HEK293 (cell line): ENCODE measurements around the gene NKAIN1.

DNA sequence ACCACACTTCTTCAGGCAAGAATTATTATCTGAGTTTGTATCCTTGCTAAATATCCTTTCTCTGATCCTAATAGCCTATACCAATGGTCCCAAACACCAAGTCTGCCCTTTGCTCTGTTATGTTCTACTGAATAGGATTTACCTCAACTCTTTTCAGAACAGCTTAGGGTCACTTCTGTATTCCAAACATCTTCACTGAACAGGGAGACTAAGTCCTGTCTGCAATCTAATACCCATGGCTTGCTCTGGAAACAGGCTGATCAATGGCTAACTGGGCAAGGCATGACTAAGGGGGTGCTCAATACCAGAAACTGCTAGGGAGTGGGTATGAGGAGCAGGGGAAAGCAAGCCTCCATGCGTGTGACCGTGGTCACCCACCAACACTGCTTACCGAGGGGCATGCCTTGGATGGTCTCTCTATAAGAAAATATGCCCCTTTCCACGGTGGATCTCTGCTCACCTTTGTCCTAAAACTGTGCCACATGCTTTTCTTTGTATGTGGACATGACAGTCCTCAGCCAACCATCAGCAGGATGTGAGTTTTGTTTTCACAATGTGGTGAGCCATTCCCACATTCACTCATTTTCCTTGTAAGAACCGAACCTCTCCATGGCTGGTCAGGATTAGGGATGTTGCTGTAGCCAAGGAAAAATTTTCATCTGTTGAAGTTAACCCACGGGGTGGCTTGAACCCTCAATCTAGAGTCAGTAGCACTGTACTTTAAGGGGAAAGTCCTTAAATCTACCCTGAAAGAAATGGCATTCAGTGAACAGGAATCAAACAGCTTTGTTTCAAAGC, 16.1 kb downstream of the SRSF4 start:
- PRO-cap: no peak
- RRBS, 2 experiments: no CpG with 5 or more reads among the region's 6 CpGs

DNA sequence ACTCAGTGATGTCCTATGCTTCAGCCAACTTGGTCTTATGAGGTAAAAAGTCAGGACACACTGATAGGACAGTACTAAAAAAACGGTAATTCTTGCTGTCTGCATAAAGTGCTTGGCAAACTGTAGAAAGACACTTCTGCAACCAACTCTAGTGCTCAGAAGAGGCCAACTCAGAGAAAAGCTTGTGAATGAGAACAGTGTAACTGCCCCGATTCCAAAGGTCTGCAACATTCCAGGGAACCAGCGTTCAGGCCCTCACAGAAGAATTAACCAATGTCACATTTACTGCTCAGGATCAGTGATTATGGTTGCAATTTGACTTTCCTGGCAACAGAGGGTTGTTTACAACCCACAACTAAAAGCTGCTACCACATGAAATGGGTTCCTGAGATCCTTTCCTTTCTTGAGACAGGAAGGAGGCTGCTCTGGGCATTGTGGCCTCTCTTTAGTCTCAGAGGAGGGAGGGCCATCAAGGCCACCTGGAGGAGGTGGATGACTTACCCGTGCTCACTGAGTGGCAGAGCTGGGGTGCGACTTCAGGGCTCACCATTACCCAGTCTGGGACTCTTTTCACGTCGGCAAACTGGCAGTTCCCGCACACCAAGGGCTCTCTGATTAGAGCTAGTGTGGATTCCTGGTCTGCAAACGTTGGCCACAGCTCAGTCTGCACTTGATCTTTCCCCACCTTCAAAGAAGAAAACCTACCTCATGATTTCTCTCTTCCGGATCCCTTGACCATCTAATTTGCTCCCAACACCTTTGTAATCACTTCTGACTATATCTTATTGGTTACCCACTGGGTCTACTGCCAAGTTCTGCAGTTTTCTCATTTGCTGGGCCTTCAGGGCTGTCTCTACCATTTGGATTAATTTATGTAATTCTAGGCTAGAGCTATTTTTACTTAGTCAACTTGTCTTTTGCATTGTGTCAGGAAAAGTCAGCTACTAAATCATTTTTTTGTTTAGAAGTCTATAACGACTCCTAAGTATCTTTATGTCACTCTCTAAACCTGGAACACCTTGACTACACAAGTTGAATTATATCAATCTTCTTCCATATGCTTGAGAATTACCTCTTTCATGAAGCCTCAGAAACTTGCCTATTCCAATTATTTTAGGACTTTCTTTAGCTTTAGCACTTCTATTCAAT, 15.1 kb downstream of the SRSF4 start:
- PRO-cap: no peak
- RRBS, 2 experiments: no CpG with 5 or more reads among the region's 11 CpGs

GRCh38 chr1:29170360-29171314, 11.1 kb downstream of the SRSF4 start:
- PRO-cap: no peak
- RRBS, 2 experiments: no CpG with 5 or more reads among the region's 6 CpGs

DNA sequence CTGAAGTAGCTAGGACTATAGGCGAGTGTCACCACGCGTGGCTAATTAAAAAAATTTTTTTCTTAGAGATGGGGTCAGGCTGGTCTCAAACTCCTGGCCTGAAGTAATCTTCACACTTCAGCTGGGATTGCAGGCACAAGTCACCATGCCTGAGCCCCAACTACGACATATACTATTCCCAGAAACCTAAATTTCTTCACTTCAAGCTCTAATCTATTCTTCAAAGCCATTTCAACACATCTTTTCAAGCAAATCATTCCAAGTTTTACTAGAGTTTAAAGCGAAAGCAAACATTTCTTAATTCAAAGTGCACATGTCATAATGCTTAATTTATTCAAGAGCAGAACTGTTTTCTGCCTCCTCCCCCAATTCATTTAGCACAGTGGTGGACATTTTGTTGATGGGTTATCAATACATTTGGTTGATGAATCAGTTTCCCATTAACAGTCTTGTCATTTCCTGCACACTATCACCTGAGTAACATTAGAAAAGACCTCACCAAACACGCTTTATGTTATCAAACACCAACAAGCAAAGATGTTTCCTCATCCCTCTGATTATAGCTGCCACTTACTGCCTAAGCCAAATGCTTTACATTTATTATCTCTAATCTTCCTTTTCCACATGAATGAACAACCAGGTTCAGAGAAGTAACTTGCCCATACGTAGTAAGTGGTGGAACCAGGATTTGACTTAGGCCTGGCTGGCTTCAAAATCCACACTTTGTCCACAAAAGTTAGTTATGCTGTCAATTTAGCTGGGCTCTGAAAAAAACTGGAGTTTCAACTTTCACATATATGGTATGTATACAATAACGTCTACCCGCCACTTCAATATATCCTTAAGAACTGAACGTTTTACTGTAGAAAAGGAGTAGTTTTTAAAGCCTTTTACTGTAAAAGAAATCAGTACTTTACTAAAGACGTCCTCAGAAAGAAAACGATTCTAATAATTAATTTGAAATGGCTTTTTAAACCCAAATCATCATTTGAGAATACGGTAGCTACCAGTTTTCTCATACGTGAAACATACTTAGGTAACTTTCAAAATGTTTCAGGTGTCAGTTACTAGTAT, 1.9 kb downstream of the SRSF4 start:
- PRO-cap: no peak
- RRBS, 2 experiments: no CpG with 5 or more reads among the region's 14 CpGs

GRCh38 chr1:30009854-30010349, 713.5 kb downstream of the MATN1 start:
- PRO-cap: no peak
- RRBS, 2 experiments: no CpG with 5 or more reads among the region's 6 CpGs

- PRO-cap: no peak
- RRBS, 2 experiments: no CpG with 5 or more reads among the region's 21 CpGs
Measured at GRCh38 chr1:30725414-30726388, 2.3 kb upstream of the MATN1 start.

DNA sequence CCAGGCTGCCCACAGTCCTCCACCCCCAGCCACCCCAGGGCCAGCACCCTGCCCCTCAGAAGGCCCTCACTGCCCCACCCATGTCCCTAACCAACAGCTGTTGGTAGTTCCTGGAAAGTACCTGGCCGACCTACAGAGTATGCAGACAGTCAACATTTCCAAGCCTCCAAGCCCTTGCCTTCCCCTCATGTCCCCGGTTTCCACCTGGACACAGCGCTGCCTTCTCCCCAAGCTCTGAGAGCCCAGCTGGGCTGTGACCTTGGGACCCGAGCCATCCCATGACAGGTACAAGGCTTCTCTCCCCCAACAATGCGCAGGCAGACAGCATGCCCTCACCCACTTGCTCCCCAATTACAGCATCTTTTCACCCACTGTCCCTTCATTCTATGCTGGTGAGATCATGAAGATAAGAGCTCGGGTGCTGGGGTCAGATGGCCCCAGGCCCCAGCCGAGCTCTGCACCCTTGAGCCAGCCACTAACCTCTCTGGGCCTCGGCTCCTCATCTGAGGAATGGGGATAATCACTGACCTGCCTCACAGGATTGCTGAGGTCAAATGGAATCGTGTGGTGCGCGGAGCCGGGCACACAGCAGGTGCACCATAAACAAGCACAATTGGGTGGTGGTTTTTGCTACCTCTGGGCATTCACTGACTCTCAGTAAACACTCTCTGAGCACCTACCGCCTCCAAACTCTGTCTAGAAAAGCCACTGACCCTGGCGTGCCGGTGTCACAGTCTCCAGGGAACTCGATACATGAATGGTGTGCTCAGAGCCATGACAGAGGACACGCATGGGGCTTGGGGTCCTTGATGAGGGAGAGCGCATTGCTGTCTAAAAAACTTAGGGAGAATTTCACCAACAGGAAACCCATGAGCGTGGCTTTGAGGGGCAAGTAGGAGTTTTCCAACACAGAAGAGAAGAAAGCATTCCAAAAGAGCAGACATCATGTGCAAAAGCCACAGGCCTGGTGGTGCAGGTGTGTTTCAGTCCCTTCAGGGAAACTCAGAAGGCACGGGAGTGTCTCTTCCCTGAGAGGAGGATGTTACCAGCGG, 11.0 kb downstream of the LAPTM5 start:
- PRO-cap: no peak
- RRBS, 2 experiments: no CpG with 5 or more reads among the region's 21 CpGs

- PRO-cap: no peak
- RRBS, 2 experiments: no CpG with 5 or more reads among the region's 9 CpGs
Measured at GRCh38 chr1:30749074-30749444, 8.5 kb downstream of the LAPTM5 start.

DNA sequence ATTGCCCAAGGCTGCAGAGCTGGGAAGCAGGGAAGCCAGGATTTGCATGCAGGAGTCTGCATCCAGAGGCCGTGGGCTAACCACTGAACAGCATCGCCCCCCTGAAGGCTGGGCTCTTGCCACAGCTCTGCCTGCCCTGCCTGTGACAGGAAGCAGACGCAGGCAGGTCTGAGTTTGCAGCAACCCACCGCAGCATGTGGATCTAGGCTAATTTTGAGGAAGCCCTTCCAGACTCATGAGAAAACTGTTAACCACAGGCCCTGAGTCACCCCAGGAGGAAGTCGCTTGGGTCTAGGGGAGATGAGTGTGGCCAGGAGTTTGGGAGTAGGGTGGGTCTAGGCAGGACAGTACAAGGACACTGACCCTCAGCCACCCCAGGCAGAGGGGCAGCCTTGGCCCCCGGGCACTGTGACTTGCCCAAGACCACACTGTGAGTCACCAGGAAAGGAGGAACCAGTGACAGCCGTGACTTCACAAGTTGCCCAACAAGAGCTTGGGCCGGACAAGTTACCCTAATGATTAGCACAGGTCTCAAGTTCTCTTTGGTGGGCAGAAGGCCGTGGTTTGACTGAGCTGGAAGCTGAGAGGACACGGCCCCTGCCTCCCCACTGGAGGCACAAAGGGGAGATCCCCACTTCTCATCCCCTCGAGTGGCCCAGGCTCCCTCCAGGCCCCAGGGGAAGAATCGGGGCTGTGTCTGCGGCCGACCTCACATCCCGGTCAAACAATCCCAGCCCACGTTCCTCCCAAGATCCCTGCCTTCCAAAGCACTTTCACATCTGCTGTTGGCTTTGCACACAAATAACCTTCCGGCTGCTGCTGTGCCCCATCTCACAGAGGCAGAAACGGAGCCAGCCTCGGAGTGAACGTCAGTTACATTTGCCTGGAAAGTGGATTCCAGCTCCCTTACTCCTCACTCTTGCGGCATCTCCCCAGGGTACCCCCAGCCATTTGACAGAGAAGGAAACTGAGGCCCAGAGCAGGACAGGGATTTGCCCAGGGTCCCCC, 736 bp downstream of the LAPTM5 start:
- PRO-cap: no peak
- RRBS, 2 experiments: 79 to 87% methylated on average over 5 of the region's 21 CpGs

GRCh38 chr1:30823063-30823550, 65.5 kb upstream of the LAPTM5 start:
- PRO-cap: no peak
- RRBS, 2 experiments: no CpG with 5 or more reads among the region's 6 CpGs

DNA sequence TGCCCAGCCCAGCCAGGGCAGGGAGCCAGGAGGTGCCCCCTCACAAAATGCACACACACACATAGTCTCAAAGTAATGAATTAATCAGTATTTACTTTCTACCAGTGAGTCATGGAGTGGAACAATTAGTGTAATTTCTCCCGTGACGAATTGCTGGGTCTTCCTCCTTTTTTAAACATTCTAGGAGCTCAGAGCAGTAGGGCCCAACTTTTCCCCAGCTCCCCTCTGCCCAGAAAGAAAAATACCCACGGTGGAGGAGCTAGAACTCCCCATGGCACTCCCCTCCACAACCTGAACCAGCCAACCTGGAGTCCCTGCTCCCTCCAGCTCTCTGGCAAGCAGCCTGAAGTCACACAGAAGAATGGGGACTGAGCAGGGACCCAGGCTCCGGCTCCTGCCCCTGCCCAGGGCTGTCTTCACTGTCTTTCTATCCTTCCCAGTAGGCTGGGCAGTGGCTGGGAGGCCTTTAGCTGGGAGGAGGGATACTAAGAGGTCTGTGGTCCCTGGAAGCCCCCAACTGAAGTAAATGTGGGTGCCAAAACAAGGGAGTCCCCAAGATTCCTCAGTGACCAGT, 29.2 kb downstream of the SDC3 start:
- PRO-cap: no peak
- RRBS, 2 experiments: no CpG with 5 or more reads among the region's 4 CpGs

GRCh38 chr1:30911152-30911546, 2.6 kb upstream of the SDC3 start:
- PRO-cap: no peak
- RRBS, 2 experiments: no CpG with 5 or more reads among the region's 4 CpGs

DNA sequence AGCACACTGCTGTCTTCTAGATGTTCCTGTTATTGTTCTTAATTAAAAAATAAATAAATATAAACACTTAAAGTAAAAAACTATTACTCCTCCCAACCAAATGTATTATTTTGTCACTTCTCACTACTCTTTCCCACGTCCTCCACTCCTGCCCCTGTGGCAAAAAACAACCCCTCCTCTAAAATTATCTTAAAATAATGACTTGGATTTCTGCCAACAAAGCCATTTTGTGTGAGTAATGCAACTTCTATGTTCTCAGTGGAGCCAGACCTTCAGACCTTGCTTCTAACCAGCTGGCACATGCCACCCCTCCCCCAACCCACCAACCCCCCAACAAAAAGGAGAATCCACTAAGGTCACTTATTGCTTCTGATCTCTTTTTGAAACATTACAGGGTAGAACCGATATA, 58.1 kb upstream of the SDC3 start:
- PRO-cap: no peak
- RRBS, 2 experiments: no CpG with 5 or more reads among the region's 2 CpGs

- PRO-cap: bidirectional peak, plus-strand start at chr1:31065293, minus-strand start at chr1:31065286; bidirectional peak, plus-strand start at chr1:31065449, minus-strand start at chr1:31065418
- RRBS, 2 experiments: no CpG with 5 or more reads among the region's 24 CpGs
Measured at GRCh38 chr1:31064894-31065488, 526 bp downstream of the PUM1 start.

- PRO-cap: no peak
- RRBS, 2 experiments: no CpG with 5 or more reads among the region's 8 CpGs
Measured at GRCh38 chr1:31102474-31103185, 37.1 kb upstream of the PUM1 start.

GRCh38 chr1:31154447-31155215, 85.1 kb downstream of the NKAIN1 start:
- PRO-cap: bidirectional peak, plus-strand start at chr1:31155104, minus-strand start at chr1:31154945
- RRBS, 2 experiments: 2 to 3% methylated on average over 13 to 14 of the region's 56 CpGs

- PRO-cap: bidirectional peak, plus-strand start at chr1:31239812, minus-strand start at chr1:31239776; bidirectional peak, plus-strand start at chr1:31240035, minus-strand start at chr1:31239952
- RRBS, 2 experiments: under 1 to 1% methylated on average over 12 to 17 of the region's 66 CpGs
Measured at GRCh38 chr1:31239637-31240488, at the start of gene NKAIN1. Gene NKAIN1, minus strand, starts transcription at chr1:31239887.

GRCh38 chr1:31327302-31327755, 30.5 kb downstream of the ZCCHC17 start:
- PRO-cap: no peak
- RRBS, 2 experiments: no CpG with 5 or more reads among the region's 3 CpGs

DNA sequence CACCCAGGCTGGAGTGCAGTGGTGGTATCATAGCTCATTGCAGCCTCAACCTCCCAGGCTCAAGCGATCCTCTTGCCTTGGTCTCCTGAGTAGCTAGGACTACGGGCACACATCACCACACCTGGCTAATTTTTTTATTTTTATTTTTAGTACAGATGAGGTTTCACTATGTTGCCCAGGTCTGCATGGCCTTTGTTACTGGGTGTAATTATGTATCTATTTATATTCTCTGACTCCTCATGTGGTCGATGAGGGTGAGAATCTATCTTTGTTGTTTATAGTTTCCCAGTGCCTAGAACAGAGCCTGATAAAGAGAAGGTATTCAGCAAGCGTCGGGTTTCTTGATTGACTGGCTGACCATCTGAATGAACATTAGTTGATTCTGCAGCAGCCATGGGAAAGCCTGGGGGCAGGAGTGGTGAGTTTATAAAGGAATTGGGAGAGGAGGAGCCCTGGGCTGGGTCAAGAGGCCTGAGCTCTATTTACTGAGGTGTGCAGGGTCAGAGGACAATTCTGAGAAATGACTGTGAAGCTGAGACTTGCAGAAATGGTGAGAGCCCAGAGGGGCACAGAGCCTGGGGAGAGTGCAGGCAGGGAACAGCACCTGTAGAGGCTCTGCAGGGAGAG, 28.6 kb downstream of the SERINC2 start:
- PRO-cap: no peak
- RRBS, 2 experiments: no CpG with 5 or more reads among the region's 5 CpGs

DNA sequence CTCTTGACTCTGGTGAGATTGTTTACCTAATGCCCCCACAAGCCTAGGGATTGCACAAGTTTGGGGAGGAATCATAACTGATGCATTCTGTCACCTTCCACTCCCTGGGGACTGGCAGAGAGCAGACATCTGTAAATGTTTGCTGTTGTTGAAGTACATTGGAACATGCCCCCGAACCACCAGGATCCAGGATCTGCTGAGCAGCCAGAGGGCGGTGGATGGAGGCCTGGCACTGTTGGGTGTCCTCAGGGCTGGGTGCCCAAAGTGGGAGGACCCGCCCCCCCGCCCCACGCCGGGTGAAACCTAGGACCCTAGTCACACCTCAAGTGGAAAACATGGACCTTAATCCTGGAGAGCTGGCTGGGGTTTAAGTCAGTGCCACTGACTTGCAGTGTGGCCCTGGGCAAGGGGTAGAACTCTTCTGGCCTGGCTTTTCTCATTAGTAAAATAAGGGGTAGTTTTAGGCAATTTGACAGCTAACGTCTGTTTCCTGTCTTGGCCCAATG, 32.2 kb downstream of the SERINC2 start:
- PRO-cap: no peak
- RRBS, 2 experiments: no CpG with 5 or more reads among the region's 7 CpGs